A549 (cell line): ENCODE data around the gene FBXO5.

DNA sequence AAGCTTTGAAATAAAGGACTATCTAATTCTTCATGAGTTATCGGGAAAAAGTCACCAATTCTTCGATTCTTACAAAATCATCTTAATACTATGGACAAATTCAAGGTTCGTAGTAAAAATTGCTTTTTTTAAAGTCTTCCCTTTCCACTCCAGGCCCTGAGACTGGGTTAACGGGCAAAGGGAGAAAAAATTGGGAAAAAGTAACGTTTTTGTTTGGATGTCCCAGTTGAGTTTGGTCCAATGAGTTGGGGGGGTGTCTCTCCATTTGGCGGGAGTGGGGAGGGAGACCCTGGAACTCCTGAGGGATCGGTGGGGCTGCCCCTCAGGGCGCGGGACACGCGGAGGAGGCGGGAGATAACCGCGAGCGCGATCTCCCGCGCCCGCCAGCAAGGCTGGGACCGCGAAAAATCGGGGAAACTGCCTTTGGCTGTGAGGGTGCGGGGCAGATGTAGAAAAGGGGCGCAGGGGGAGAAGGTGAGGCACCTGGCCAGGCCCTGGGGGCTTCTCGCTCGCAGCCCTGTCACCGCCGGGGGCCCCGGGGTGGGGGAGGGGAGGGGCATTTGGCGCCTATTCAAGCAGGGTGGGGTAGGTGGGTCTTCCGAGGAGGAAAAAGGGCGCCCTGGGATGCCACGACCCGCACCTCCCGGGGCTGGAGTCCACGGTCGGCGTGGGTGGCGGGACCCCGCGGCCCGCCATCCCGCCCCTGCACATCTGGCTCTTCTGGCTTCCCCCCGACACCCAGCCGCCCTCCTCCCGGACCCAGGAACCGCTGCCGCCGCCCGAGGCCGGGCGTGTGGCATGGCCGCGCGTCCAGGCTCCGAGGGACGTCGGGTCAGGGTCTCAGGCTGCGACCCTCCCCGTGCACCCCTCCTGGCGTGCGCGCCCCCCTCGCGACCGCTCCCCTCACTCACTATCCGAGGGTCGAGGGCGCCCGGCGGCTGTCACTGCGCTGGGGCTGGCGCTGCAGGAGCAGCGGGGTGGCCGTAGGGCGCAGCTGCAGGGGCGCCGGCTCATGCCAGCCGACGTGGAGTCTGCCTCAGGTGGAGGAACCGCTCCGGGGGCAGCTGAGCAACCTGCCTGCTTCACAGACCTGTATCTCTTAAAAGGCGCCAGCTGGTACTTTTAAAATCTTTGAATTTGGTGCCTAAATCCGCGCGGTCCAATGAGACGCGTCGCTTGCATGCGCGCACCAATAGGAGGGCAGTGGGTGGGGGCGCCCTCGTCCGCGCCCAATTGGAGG lies at the start of gene FBXO5:
FBXO5 (minus strand) TSS at position 1,096 of the 1,240 bp plus-strand sequence.
- PRO-cap, result bidirectional peak, plus-strand start outside the sequence, minus-strand start at position 1,094 of the sequence
CAGE:
- cytosol, long polyA plus RNA, result start-site peak on the minus strand centred at position 1,084 of the sequence, 35 bp wide, 69 and 72 reads in 2 replicates
- long polyA plus RNA, result no peak
- nucleus, long polyA plus RNA, result no peak

DNA sequence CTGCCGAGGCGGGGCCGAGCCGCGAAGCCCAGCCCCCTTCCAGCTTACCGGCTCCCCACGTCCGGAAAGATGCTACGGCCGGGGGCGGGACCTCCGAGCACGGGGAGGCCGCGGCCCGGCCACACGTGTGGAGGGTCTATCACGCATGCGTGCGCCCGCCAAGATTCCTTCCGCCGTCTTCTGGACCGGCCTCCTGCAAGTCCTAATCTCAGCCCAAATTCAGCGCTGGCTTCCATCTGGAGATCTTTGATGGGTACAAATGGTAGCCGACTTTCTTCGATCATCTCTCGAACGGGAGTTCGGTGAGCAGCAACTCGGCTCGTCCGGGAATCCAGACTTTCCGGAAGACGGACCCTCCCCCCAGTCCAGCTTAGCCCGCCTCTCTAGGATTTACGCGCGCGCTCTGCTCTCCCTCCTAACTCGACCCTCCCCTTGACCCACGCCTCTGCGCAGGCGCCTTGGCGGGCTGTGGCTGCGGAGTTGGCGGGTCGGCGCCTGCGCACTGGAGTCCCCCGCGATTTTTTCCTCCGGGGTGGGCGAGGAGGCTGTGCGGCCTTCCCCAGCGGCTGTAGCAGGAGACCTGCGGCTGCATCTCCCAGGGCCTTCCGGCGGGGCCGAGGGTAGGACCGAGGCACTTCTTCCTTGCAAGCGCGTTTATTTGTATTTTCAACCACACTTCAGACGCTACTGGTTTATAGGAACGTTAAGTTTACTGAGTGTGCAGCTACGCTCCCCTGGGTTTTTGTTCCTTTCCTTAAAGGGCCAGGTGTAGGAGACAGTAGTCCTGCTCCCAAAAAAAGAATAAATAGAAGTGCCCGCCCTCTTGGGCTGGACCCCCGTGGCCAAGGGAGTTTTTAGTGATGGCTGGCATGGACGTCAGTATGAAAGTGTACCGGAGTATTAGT lies 597 bp upstream of the FBXO5 start:
- PRO-cap, result bidirectional peak, plus-strand start at position 75 of the sequence, minus-strand start outside the sequence; bidirectional peak, plus-strand start at position 598 of the sequence, minus-strand start at position 340 of the sequence
CAGE:
- cytosol, long polyA plus RNA, result no peak
- long polyA plus RNA, result no peak
- nucleus, long polyA plus RNA, result no peak

GRCh38 chr6:154487273-154487944 lies 23.1 kb downstream of the CNKSR3 start:
- PRO-cap, result no peak
CAGE:
- cytosol, long polyA plus RNA, result no peak
- long polyA plus RNA, result no peak
- nucleus, long polyA plus RNA, result no peak

DNA sequence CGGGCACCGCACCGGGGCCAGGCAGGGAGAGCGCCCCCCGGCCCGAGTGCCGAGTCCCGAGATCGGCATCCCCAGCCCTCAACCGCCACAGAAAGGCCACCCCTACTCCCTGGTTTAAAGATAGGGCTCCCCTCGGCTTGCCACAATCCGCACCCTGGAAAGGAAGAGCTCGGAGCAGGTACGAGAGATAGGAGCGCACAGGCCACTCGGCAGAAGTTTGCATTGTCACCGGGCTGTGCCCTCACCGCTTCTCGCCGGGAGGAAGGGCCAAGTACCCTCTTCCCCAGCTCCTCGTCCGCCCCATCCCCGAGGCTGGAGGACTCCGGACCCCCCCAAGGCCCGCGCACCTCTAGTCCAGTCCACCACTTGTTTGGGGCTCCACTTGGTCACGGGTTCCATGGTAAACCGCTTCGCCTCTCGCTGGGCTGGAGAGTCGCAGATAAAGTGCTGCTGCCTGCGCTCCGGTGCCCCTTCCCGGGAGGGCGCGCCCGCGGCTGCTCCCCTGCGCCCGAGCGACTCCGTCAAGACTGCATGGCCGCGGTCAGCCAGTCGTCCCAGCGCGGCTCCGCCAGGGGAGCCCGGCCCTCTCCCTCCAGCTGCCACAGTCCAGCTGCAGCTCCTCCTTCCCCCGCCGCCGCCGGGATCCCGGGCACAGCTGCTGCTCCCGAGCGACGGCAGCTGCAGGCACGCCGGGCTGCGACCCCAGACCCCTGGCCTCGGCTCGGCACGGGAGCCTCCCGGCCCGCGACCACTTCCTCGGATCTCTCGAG lies 584 bp downstream of the CNKSR3 start:
- PRO-cap, result no peak
CAGE:
- cytosol, long polyA plus RNA, result no peak
- long polyA plus RNA, result no peak
- nucleus, long polyA plus RNA, result no peak

DNA sequence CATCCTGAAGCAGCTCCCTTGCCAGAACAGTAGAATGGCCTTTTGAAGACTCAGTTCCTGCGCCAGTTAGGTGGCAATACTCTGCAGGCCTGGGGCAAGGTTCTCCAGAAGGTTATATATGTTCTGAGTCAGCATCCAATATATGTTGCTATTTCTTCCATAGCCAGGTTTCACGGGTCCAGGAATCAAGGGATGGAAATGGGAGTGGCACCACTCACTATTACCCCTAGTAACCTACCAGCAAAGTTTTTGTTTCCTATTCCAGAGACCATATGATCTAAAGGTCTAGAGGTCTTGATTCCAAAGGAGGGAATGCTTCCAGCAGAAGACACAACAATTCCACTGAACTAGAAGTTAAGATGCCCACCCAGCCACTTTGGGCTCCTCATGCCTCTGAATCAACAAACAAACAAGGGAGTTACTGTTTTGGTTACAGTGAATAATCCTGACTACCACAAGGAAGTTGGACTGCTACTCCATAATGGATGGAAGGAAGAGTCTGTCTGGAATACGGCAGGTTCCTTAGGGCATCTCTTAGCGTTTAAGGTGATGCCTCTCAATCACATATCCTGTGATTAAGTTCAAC lies 56.6 kb upstream of the CNKSR3 start:
- PRO-cap, result no peak
CAGE:
- cytosol, long polyA plus RNA, result no peak
- long polyA plus RNA, result no peak
- nucleus, long polyA plus RNA, result no peak

DNA sequence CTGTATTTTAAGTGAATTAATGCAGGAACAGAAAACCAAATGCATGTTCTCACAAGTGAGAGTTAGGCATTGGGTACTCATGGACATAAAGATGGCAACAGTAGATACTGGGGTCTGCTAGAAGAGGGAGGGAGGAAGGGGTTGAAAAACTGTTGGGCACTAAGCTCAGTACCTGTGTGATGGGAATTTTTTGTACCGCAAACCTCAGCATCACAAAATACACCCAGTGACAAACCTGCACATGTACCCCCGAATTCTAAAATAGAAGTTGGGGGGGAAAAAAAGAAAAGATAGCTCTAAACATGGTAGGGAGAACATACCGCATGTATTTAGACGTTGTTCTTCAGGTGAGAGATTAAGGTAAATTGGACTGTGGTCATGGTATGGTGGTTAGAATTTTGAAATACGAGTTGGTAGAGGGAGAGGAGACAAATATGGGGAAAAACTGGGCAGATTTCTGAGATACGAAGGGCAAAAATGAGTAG lies 38.4 kb downstream of the SCAF8 start:
- PRO-cap, result no peak
CAGE:
- cytosol, long polyA plus RNA, result no peak
- long polyA plus RNA, result no peak
- nucleus, long polyA plus RNA, result no peak

- PRO-cap, result no peak
CAGE:
- cytosol, long polyA plus RNA, result no peak
- long polyA plus RNA, result no peak
- nucleus, long polyA plus RNA, result start-site peak on the plus strand at chr6:154791395-154791629, 46 and 76 reads in 2 replicates
These were observed 58.4 kb downstream of the SCAF8 start for GRCh38 chr6:154791336-154792263.

GRCh38 chr6:154797877-154798489 lies 64.8 kb downstream of the SCAF8 start:
- PRO-cap, result no peak
CAGE:
- cytosol, long polyA plus RNA, result no peak
- long polyA plus RNA, result no peak
- nucleus, long polyA plus RNA, result no peak

DNA sequence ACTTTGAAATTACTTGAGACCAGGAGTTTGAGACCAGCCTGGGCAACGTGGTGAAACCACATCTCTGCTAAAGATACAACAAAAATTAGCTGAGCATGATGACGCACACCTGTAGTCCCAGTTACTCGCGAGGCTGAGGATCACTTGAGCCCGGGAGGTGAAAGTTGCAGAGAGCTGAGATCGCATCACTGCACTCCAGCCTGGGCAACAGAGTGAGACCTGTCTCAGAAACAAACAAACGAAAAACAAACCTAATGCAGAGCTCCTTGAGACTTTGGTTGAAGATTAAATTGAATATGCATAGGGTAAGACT lies 80.8 kb downstream of the SCAF8 start:
- PRO-cap, result no peak
CAGE:
- cytosol, long polyA plus RNA, result no peak
- long polyA plus RNA, result no peak
- nucleus, long polyA plus RNA, result no peak

GRCh38 chr6:155313961-155314384 lies 311 bp downstream of the TFB1M start:
- PRO-cap, result no peak
CAGE:
- cytosol, long polyA plus RNA, result no peak
- long polyA plus RNA, result no peak
- nucleus, long polyA plus RNA, result no peak

DNA sequence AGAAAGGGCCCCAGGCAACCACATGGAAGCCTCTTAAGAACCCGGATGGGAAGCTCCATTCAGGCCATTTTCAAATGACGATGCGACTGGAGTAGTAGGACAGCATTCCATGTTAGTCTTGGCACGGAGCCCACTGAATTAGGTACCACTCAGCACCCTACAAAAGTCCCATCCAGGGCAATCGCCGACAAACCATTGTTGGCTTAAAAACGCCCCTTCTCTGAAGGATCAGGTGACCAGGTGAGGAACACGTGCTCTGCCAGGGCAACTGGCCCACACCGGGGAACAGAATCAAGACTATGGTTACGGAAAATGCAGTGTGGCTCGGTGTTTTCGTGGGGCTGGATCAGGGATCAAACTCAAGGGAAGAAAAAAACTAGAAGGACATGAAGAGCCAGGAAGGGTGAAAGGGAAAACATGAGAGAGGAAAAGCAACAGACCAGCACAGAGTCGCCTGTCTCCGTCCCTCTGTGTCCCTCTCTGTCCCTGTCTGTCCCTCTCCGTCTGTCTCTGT lies 177.8 kb upstream of the ARID1B start:
- PRO-cap, result no peak
CAGE:
- cytosol, long polyA plus RNA, result no peak
- long polyA plus RNA, result no peak
- nucleus, long polyA plus RNA, result no peak

GRCh38 chr6:156686127-156686589 lies 91.0 kb upstream of the ARID1B start:
- PRO-cap, result no peak
CAGE:
- cytosol, long polyA plus RNA, result no peak
- long polyA plus RNA, result no peak
- nucleus, long polyA plus RNA, result no peak

- PRO-cap, result no peak
CAGE:
- cytosol, long polyA plus RNA, result no peak
- long polyA plus RNA, result no peak
- nucleus, long polyA plus RNA, result no peak
These were observed 2.1 kb upstream of the ARID1B start for GRCh38 chr6:156775033-156775562.

GRCh38 chr6:156776211-156776760 lies 892 bp upstream of the ARID1B start:
- PRO-cap, result no peak
CAGE:
- cytosol, long polyA plus RNA, result no peak
- long polyA plus RNA, result no peak
- nucleus, long polyA plus RNA, result no peak

DNA sequence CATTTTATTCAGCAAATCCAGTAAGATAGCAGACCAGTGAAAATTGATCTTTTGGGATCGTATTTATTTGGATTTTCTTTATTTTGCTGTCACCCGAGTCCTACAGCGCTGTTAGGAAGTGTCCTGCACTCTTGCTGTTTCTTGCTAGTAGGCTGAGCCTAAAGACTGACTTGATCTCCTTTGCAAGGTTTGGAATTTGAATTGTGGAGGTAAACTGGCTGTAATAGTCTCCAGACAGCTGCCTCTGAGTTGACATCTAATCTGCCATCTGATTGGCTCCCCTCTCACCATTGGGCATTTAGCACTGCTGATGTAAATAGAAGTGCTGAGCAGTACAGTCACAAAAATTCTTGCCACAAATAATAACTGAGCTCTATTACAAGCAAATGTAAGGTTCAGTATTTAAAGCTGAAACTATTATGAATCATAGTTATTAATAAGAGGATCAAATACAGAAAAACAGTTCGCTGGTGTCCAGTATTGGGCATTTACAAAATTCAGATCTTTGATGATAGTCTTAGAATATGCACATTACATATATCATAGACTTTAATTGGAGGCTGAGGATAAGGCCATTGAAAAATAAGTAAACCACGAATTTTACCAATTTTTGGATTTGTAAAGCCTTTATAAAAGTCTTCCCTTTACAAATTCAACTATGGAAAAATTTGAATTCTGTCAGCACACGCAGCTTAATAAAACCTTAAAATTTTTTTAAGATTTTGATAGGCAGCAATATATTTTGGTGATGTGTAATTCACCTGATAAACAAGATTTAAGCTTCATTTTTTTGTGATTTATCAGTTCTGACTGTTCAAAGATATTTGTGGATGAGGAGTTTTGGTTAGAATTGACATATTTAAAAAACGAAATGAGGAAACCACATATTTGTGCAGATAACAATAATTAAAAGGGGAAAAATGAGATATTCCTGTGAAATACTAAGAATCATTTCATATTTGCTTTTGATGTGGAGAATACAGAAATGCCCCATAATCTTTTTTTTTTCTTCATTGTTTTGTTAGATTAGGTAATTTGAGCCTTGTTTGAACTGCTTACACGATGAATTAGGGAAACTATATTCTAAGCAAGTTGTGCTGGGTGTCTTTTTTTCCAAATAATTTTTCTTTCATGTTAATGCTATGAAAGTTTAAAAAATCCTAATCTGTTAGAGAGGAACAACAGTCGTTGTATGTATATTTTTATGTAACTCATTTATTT lies 3.5 kb downstream of the ARID1B start:
- PRO-cap, result unidirectional peak, minus-strand start at position 198 of the sequence
CAGE:
- cytosol, long polyA plus RNA, result no peak
- long polyA plus RNA, result no peak
- nucleus, long polyA plus RNA, result no peak

- PRO-cap, result no peak
CAGE:
- cytosol, long polyA plus RNA, result no peak
- long polyA plus RNA, result no peak
- nucleus, long polyA plus RNA, result no peak
These were observed 45.5 kb downstream of the ARID1B start for GRCh38 chr6:156822302-156823447.

- PRO-cap, result no peak
CAGE:
- cytosol, long polyA plus RNA, result no peak
- long polyA plus RNA, result no peak
- nucleus, long polyA plus RNA, result no peak
These were observed 71.4 kb downstream of the ARID1B start for GRCh38 chr6:156848551-156849080.

- PRO-cap, result no peak
CAGE:
- cytosol, long polyA plus RNA, result no peak
- long polyA plus RNA, result no peak
- nucleus, long polyA plus RNA, result no peak
These were observed 85.5 kb downstream of the ARID1B start for GRCh38 chr6:156862611-156863176.

GRCh38 chr6:156948760-156949269 lies 171.6 kb downstream of the ARID1B start:
- PRO-cap, result no peak
CAGE:
- cytosol, long polyA plus RNA, result no peak
- long polyA plus RNA, result no peak
- nucleus, long polyA plus RNA, result no peak

GRCh38 chr6:156955664-156956301 lies 178.6 kb downstream of the ARID1B start:
- PRO-cap, result no peak
CAGE:
- cytosol, long polyA plus RNA, result no peak
- long polyA plus RNA, result no peak
- nucleus, long polyA plus RNA, result no peak